T47D (cell line): ENCODE measurements around the genes STH, KANSL1, MYL4 and EFCAB13.

- RRBS = no CpG with 5 or more reads among the region's 2 CpGs
Observed at GRCh38 chr17:45999239-45999595, at the start of gene STH. STH (plus strand) TSS chr17:45999250.

DNA sequence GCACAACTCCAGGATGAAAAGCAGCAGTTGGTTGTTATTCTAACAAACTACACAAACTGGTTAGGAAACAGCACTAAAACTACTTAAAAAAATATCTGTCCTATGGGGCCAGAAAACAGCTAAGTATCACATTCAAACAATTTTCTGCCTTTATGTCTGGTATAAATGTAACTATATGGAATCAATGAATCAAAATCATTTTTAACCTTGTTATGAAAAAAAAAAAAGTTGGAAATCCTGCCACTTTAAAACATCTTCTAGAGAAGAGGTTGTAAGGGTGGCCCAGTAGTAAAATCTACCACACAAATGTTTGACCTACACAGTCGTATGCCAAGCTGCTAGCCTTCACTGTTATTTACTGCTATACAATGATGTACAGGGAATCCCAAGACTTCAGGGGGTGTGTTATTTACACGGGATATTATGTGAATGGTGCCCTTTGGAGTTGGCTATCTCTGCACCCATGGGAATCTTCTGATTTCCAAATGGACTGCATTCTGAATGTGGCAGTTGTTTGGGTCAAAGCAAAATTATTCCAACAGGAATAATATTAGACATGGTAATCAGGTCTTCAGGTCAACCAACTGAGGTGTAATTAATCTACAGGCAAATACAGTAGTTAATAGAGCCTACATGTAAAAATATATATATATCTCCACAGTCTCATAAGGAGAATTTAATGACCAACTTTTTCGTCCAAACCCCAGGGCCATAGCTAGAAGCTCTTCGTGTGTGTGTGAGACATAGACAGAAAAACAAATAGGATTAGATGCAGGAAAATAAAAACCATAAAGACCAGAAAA lies 46.0 kb downstream of the STH start:
- RRBS = no CpG with 5 or more reads among the region's 4 CpGs

DNA sequence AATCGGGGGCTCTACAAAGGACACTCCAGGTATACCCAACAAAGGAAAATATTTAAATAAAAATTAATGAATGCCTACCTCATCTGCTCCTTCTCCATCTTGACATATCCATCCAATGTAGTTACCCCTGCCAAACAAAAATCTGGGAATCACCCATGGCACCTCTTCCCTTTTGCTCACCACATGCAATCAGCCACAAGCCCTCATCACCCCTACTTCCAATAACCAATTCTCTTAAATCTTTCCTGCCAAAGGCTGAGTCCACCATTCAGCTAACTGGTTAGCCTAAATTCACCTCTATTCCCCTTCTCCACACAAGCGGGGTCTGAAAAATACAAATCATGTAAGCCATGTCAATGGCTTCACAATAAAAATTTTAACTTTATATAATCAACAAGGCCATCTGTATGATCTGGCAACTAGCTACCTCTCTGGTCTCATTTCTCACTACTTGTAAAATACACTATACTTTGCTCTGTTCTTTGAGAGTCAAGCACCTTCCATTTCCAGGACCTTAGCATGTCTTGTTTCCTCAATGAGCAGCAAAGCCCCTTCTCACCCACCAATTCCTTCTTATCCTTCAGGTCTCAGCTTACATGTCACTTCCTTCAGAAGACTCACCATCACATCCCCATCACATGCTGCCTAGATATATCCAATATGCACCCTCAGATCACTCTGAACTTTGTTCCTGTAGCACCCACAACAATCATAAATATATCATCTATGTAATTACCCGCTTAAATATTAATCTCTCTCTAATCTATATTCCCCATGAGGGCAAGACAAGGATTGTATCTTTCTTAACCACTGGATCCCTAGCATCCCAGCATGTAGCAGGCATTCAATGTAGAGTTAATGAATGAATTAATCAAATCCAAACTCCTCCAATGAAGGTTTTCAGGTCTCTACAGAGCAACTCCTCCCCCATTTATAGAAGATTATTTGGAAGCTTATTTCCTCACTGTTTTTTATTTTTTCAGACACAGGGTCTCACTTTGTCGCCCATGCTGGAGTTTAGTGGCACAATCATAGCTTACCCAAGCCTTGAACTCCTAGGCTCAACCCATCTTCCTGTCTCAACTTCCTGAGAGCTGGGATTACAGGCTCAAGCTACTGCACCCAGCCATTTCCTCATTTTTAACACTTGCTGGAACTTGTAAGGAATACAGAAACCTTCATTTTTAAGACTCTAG lies 30.4 kb downstream of the KANSL1 start:
- RRBS = no CpG with 5 or more reads among the region's 4 CpGs

DNA sequence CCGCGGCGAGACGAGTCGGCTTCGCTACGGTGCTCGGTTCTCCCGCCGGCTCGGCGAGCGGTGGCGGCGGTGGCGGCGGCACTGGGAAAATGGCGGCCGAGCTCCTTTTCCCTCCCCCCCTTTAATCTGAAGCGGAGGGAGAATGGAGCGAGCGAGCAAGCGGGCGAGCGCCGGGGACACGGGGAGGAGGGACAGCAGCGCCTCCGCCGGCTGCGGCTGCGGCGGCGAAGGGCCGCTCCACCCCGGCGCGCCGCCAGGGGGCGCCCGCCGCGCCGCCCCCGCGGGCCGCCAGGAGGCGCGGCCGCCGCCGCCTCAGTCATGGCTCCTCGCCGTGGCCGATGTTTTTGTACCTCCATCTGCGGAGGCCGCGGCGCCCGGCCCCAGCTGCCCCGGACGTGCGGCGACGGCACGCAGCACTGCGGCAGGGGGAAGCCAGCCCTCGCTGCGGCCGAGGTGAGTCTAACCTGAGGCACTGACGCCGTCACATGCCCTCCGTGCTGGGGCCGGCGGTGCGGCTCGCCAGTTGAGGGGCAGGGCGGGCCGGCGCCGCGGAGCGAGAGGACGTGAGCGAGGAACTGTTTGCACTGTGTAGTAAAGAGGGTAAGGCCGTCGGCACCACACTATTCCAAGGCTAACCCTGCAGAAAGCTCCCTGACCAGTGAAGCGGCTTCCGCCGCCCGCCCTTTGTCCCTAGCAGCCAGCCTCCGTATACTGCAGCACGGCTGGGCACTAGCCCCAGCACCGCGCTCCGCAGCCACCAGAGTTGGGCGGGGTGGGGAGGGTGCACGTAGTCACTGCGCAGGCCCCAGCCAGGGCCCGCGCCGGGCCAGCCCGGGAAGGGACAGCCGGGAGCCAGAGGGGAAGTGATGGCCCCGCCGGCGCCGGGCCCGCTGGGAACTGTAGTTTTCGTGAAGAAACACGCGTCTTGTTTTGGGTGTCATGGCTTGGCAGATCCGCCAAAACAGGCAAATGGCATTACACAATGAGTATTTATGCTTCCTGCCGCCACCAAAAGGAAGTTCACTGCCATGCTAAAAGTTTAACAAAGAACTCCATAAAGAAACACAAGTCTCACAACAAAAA lies at the start of gene KANSL1:
Gene KANSL1 (minus strand): TSS at position 144 of the 1,083 bp plus-strand sequence.
- RRBS = under 1% methylated on average over 41 of the region's 114 CpGs

DNA sequence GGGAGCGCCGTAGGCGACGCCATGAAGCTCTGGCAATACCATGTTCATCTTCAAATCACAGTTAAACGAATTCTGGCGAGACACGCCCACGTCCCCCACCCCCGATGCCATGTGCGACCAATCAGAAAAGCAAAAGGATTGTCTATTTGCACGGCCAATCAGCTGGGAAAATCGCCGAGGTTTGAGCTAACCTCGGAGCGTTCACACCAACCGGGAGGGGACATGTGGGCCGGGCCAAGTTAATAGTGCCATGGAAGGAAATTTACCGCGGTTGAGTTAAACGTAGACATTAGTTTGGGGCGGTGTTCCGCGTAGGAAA lies 285 bp upstream of the ARL17A start:
- RRBS = no CpG with 5 or more reads among the region's 23 CpGs

GRCh38 chr17:46862926-46863506 lies 11.6 kb downstream of the WNT9B start:
- RRBS = no CpG with 5 or more reads among the region's 16 CpGs

DNA sequence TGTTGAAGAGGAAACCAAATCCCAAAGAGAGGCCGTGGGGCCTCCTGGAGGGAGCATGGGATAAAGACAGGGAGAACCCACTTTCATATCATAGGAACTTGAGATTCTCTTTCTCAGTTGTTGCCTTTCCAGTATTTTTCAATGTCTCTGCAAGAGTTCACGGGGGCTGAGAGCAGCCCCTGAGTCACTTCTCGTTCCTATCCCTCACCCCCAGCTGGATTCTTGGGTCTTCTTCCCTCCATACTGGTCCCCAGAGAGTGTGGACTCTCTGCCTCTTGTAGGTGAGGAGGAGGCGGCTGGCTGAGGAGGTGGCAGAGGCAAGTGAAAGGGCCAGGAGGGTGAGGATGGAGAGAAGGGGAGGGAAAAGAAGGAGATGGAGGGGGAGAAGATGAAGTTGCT lies 27.1 kb downstream of the GOSR2 start:
- RRBS = no CpG with 5 or more reads among the region's 4 CpGs

GRCh38 chr17:47001256-47001517 lies 22.1 kb upstream of the RPRML start:
- RRBS = no CpG with 5 or more reads among the region's 5 CpGs

DNA sequence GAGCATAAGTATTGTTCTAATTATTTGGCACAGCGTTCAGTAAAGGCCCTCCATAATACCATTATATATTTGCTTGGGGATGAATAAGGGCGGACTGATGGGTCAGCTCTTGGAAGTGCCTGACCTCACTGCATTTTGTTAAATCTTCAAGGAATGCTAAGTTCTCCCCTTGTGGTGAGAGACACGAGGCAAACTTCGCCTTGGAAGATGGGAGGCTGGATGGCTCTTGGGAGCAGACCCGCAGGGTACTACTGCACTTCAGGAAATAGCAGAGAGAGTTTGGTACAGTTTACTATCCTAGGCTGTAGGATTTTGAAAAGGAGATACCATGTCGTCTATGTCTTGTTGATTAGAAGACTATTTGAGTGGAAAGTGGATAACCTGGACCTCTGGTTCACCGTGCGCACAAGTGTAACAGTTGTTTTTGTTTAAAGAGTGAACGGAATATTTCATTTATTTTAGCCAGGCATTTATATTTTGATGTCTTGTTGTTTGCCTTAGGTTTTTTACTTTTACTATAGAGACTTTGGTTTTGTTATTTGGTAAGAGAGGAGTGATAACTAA lies 87.1 kb upstream of the RPRML start:
- RRBS = no CpG with 5 or more reads among the region's 9 CpGs

DNA sequence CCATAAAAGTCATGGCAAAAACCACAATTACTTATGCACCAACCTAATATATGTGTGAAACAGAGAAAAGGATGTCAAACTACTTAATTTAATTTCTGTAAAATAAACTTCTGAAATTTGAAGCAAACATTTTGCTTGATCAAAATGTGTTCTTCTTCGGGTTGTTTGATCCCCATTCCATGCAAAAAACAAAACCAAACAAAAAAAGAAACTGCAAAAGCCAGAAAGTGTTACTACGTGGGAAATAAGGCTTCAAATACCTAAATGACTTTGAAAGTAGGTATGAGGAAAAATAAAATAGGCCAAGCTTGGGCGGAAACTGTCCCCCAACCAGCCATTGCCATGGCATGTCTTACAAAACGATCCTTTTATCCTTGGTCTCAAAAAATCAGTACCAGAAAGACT lies 70.6 kb downstream of the CDC27 start:
- RRBS = no CpG with 5 or more reads among the region's 4 CpGs

- RRBS = no CpG with 5 or more reads among the region's 2 CpGs
Observed at GRCh38 chr17:47176238-47176818, 12.8 kb downstream of the CDC27 start.

- RRBS = no CpG with 5 or more reads among the region's 6 CpGs
Observed at GRCh38 chr17:47200012-47200933, 8.9 kb upstream of the MYL4 start.

DNA sequence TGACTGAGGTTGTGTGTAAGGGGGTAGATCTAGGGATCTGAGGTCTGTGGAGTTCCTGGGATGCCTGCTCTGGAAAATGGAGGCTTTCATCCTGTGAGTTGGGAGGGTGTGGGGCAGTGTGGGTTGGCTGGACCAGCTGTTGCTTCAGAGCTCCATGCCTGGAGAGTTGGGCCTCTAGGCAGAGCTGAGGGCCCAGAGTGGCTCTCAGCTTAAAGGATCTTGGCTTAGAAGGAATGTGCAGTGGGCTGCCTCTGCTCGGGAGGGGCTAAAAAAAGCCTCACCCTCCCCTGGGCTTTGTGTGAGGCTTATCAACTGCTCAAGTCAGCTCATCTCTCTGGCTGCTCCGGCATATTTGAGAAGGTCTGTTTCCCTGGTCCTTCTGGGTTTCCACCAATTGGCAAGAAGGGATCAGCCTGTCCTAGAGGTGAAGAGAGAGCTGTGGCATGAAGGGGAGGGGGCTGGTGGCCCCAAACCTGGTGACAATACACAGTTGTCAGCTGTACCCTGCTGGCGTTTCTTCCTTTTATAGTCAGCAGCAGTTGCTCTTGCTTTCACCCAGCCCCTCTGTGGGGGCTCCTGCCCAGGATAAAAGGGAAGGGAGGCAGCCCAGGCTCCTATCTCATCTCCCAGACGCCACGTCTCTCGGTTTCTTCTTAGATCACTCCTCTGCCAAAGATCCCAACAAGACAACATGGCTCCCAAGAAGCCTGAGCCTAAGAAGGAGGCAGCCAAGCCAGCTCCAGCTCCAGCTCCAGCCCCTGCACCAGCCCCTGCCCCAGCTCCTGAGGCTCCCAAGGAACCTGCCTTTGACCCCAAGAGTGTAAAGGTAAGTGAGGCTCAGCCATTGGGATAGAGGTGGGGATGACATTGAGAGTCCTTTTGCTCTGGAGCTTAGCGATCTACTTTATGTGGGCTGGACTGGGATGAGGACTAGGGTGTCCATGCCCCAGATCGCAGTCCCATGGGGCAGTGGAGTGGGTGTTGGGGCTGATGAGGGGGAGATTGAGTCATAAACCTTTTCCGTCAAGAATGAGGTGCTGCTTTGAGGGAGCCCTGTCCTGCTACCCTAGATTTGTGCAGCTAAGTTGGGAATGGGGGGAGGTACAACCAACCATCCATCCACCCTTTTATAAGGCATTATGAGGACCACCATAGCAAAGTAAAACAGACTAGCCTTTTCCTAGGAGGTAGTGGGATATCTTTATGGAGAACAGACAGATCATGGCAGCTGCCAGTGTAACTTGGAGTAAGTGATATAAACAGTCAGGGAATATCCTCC lies at the start of gene MYL4:
Gene MYL4 (plus strand): TSS at position 617 of the 1,279 bp plus-strand sequence.
- RRBS = no CpG with 5 or more reads among the region's 9 CpGs

DNA sequence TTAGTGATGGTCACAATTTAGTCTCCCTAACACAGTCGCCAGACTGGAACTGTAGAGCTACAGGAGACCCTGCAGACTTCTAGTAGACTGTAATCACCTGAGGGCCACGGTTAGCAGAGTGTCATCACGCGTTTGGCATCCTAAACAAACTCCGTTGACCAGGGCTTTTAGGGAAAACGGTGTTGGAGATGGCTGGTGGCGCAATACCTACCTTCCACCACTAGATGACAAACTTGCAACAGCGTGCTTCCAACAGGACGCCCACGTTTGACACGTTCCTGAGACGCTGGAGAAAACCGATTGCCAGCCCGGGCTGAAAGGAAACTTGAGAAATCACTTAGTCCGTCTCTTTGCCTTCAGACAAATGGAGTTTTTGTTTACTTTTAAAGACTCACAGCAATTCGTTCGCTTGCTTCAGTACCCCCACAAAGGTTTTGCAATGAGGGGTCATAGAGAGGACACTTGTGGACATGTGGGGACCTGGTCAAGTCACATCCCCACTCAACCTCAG lies 20.6 kb downstream of the MYL4 start:
- RRBS = no CpG with 5 or more reads among the region's 17 CpGs

DNA sequence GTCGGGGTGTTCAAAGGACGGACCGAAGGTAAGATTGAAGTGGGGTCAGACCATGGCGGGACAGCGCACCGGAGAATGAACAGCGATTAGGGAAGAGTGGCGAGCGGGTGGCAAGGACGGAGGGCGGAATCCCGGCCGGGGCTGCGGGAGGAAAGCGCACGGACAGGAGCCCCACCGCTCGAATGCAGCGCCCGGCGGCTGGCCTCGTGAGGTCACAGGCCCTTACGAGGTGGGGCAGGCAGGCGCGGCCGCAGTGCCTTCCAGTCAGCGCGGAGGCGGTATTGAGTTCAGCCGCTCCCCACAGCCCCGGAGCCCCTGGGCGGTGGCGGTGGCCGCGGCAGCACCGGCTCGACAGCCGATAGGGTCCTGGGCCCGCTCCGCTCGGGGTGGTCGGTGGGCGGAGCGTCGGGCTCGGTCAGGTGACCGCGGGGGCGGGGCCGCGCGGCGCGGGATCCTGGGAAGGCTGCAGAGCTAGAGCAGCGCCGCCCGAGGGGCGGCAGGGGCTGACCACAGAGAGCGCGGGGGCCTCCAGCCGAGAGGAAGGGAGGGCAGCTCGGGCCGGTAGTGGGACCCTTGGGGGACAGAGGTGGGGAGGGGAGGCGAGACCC lies at the start of gene EFCAB13:
Gene EFCAB13 (plus strand): TSS at position 442 of the 608 bp plus-strand sequence.
- RRBS = 1% methylated on average over 26 of the region's 64 CpGs

GRCh38 chr17:47324122-47325331 lies 772 bp downstream of the EFCAB13 start:
- RRBS = no CpG with 5 or more reads among the region's 33 CpGs

DNA sequence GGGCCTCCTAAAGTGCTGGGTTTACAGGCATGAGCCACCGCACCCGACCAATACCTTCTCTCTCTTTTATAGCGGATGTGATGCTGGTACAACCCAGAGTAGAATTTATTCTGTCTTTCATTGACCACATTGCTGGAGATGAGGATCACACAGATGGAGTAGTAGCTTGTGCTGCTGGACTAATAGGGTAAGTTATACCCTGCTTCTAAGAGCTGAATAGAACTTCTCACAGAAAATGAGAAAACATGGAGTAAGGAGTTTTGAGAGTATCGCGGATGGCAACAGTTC lies 14.1 kb upstream of the TBKBP1 start:
- RRBS = no CpG with 5 or more reads among the region's 5 CpGs

- RRBS = no CpG with 5 or more reads among the region's 7 CpGs
Observed at GRCh38 chr17:47686669-47687656, 7.0 kb upstream of the TBKBP1 start.

DNA sequence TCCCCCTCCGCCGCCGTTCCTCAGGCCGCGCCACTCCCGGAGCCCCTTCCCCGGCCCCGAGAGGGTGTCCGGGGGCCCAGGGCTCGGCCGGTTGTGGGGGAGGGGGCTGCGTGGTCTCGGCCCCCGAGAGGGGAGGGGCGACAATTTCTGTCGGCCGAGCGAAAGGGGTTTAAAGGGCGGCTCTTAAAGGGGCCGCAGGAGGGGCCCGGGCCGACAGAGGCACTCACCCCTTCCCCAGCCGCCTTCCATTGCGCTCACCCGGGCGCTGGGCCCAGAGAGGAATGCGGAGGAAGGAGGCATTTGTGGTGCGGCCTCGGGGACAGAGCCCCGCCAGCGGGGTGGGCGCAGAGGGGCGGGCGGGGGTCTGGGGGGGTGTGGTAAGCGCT lies 391 bp downstream of the TBKBP1 start:
- RRBS = 2% methylated on average over 6 of the region's 35 CpGs

GRCh38 chr17:47894962-47895957 lies 776 bp upstream of the SP2 start:
- RRBS = 4% methylated on average over 3 of the region's 33 CpGs